A375 (cell line): Measurements from ENCODE around the gene MARCKSL1.

DNA sequence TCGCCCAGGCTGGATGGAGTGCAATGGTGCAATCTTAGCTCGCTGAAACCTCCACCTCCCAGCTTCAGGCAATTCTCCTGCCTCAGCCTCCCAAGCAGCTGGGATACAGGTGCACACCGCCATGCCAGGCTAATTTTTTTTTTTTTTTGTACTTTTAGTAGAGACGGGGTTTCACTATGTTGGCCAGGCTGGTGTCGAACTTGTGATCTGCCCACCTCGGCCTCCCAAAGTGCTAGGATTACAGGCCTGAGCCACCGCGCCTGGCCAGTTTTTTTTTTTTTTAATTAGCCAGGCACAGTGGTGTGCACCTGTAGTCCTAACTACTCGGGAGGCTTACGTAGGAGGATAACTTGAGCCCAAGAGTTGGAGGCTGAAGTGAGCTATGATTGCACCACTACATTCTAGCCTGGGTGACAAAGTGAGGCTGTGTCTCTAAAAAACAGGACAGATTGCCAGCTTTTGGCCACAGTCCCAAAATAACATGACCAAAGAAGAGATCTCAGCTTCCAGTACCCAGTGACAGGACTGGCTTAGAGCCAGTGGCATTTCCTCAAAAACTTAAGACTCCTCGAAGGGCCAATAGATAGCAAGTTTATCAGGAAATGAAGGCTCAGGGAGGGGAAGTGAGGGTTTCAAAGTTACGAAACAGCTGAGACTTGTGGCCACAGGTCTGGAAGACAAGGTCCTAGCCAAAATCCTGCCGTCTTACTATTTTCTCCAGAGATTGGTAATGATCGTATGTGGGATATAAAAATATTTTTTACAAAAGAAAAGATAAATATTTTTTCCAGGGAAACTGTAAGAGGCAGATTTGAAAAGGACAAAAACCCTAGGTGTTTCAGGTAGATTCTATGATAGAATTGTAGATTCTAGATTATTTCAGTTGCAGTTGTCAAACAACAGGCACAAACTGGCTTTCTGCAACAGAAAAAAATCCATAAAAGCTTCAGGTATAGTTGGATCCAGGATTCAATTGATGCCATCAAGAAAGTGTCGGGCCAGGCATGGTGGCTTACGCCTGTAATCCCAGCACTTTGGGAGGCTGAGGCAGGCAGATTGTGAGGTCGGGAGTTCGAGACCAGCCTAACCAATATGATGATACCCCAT lies 6.3 kb upstream of the TMEM39B start:
- RAMPAGE, long total RNA: no peak

GRCh38 chr1:32108248-32109027 lies 582 bp downstream of the KPNA6 start:
- RAMPAGE, long total RNA: no peak

- RAMPAGE, long total RNA: no peak
These were observed 1.4 kb downstream of the TMEM234 start for GRCh38 chr1:32220508-32221400.

- RAMPAGE, long total RNA: no peak
These were observed 10.0 kb downstream of the EIF3I start for GRCh38 chr1:32231758-32233152.

GRCh38 chr1:32273687-32274400 lies 18.0 kb upstream of the HDAC1 start:
- RAMPAGE, long total RNA: no peak

GRCh38 chr1:32322529-32323058 lies 13.4 kb downstream of the MARCKSL1 start:
- RAMPAGE, long total RNA: no peak

- RAMPAGE, long total RNA: no peak
These were observed at the start of gene MARCKSL1 for GRCh38 chr1:32335782-32336672. Gene MARCKSL1 (minus strand): TSS chr1:32336233.

DNA sequence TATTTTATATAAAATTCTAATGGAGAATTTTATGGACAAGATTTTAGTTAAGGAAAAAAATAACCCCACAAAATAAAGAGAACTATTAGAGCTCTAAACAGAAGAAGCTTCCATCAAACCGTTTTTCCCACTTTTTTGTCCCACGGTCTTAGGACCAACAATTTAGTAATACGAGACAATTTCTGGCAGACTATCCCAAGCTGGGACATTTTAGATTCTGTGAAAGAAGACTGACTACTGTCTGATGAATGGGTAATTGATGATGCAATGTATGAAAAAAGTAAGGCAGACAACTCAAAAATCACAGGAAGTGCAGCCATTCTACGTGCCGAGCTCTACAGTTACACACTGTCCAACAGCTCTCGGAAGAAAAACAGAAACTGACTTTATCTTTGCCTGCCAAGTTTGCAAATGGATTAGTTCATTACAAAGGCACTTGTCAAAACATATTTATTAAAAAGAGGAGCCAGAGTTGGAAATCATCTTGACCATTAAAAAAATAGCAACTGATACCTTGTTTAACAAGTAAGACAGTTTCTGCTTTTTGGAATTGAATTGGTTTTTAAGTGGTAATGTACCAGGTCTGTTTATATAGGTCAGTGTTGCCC lies 31.2 kb downstream of the ZBTB8B start:
- RAMPAGE, long total RNA: no peak

- RAMPAGE, long total RNA: no peak
These were observed 37.1 kb downstream of the ZBTB8B start for GRCh38 chr1:32501887-32502460.

DNA sequence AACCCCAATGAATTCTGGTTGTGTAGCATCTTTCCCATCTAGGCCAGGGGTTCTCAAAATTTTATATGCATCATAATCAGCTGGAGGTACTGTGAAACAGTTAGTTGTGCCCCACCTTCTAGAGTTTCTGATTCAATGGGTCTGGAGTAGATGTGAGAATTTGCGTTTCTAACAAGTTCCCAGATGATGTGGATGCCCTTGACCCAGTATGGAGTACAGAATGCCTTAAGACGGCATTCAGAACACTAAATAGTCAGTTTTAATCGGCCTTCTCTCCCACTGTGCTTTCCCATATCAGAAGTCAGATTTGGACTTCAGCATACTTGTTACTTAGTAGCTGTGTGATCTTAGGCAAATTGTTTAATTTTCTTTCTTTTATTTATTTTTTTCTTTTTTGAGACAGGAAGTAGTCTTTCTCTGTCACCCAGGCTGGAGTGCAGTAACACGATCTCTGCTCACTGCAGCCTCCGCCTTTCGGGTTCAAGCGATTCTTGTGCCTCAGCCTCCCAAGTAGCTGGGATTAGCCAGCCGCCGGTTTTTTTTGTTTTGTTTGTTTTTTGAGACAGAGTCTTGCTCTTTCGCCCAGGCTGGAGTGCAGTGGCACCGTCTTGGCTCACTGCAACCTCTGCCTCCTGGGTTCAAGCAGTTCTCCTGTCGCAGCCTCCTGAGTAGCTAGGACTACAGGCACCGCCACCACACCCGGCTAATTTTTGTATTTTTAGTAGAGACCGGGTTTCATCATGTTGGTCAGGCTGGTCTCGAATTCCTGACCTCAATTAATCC lies 5.0 kb downstream of the RBBP4 start:
- RAMPAGE, long total RNA: no peak

DNA sequence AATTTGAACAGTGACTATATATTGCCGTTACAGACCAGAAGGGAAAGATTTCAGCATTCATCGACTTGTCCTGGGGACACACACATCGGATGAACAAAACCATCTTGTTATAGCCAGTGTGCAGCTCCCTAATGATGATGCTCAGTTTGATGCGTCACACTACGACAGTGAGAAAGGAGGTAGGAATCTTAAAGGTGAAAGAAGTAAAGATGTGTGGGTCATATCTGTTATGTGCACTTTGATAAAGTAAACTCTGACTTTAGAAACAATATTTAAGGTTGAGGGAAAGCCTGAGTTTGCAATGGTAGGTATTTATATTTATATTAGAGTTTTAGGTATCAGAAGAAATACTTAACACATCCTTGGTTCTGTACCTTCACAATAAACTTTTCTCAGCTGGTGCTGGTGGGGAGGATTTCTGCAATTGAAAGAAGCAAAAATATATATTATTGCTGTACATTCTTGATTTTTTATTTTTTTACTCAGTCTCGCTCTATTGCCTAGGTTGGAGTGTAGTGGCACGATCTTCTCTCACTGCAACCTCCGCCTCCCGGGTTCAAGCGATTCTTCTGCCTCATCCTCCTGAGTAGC lies 6.5 kb downstream of the RBBP4 start:
- RAMPAGE, long total RNA: no peak

DNA sequence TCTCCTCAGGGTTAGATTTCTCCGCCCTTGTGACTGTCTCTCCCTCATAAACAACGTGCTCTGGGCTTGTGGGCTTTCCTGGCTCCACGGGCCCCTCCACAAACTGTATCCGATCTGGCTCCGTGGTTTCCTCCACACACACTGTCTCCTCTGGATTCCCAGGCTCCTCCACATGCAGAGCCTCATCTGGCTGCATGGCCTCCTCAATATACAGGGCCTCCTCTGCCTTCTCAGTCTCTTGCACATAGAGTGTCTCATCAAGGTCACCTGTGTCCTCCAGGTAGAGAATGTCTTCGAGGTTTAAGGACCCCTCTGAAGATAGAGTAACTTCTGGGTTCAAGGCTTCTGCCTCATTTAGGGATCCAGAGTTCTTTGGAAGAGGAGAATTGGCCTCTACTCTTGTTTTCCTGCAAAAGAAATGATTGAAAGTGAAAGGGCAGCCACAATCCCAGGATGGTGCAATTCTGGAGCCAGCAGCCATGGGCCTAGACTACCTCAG lies 6.9 kb downstream of the SYNC start:
- RAMPAGE, long total RNA: no peak

- RAMPAGE, long total RNA: no peak
These were observed 344 bp downstream of the SYNC start for GRCh38 chr1:32702310-32702542.

DNA sequence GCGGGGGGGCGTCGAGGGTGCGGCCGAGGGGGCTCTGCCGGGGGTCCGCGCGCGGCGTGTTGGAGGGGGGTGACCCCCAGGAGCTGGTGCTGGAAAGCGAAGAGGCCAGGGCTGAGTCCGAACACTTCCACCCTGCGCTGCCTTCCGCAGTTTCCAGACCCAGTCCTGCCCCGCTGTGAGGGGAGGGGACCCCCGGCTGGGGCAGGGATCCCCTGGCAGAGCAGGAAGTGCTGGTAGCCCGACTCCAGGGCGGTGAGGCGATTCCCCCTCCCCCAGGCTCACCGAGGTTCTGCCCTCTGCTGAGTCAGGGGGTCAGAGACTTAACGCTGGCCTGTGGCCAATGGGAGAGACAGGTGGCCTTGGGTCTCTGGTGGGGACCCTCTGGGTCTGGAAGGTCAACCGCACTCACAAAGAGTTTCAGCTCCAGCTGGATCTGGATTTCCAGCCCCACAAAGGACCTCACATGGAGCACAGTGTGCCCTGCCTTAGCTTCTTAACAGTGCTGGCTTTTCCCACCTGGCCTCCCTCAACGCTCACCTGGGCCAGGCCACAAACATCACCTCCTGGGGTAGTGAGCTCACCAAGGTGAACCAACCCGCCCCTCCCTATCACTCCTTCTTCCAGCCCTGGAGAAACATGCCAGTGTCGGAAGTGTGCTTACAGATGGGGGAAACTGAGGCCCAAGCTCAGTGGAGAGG lies 736 bp downstream of the KIAA1522 start:
- RAMPAGE, long total RNA: no peak

GRCh38 chr1:32742942-32743464 lies 1.4 kb downstream of the KIAA1522 start:
- RAMPAGE, long total RNA: no peak

GRCh38 chr1:32754906-32755206 lies 13.2 kb downstream of the KIAA1522 start:
- RAMPAGE, long total RNA: no peak

GRCh38 chr1:32760799-32761906 lies 19.5 kb downstream of the KIAA1522 start:
- RAMPAGE, long total RNA: no peak

DNA sequence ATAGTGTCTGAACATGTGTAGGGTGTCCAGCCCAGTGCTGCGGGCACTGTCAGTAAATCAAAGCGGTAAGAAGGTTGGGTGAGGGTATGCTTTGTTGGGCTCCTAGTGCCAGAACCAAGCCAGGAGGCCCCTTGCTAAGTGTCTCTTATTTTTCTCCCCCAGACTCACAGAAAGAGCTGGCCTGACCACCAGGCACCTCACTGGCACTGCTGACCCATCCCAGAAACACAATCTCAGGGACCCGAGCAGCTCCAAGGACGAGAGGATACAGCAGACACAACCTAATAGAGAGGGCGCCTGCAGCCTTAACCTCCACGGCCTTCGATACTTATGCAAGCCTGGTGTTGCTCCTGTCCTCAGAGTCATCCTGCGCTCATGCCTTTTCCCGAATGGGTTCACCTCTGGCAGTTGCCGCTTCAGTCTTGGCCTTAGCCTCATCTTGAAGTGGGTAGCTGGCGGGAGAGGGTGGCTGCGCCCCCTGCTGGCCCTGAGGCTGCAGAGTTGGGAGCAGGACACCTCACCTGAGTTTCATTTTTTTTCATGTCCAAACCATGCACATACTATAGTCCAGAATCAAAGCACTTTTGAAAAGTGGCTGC lies 31.2 kb downstream of the KIAA1522 start:
- RAMPAGE, long total RNA: no peak

DNA sequence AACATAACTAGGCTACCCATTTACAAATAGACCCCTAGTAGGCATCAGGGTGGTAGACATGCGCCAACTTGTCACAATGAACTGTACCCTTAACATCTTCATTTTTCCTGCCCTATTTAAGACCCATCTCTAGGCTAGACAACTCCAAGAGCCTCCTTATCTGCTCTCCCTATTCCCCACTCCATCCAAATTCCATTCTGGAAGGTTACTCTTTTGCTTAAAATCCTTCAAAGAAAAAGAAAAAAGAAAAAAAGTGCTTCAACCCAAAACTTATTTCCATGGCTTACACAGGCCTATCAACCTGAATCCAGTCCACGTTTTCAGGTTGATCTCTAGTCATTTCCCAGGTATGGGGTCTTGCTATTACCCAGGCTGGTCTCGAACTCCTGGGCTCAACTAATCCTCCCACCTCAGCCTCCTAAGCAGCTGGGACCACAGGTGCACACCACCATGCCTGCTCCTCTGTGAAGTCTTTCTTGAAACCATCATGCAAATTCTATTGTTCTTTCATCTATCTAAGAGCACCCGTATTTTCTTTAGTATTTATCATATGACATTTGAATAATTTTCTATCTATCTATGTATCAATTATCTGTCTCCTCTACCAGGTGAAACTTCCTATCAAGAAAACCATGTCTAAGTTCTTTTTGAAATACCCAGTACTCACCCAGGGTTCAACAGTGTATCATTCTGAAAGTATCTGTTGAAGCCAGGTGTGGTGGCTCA lies 7.6 kb downstream of the RNF19B start:
- RAMPAGE, long total RNA: no peak

DNA sequence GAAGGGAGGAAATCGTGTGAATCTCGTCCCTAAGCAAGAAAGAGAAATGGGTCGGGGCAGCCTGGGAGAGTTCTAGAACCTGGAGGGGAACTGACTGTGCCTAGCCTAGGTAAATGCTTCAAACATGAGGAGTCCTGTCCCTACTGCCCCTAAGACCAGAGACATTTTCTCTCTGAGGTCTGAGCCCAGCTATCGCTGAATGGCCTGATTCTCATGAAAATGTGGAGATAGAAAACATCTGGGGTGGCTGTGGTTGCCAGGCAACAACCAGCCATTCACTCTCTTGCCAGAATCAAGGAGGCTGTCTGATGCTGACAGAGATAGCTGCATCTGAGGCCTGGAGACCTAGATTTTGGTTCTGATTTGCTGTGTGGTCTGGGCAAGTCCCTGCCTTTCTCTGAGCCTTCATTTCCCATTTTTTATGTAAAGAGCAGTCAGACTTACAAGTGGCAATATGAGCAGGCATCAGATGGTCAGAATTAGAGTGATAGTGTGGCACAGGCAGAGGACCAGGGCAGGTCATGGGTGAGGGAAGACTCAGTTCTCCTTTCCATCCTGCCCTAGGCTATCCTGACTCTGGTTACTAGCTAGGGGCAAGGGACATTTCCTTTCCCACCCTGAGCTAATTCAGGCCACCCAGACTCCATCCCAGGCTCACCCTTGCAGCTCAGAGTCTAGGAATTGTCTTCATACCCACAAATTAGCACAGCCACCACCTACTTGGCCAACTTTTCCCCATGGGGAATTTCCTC lies 19.9 kb upstream of the RNF19B start:
- RAMPAGE, long total RNA: no peak